Gastrocnemius medialis (tissue), 3 donors: ENCODE data around the gene FAM177A1.

GRCh38 chr14:32203863-32204457, 125.1 kb upstream of the AKAP6 start:
- PRO-cap, result unidirectional peak, minus-strand start at chr14:32204221
- RAMPAGE, long total RNA, 3 experiments, result no peak in any of the 3 experiments

DNA sequence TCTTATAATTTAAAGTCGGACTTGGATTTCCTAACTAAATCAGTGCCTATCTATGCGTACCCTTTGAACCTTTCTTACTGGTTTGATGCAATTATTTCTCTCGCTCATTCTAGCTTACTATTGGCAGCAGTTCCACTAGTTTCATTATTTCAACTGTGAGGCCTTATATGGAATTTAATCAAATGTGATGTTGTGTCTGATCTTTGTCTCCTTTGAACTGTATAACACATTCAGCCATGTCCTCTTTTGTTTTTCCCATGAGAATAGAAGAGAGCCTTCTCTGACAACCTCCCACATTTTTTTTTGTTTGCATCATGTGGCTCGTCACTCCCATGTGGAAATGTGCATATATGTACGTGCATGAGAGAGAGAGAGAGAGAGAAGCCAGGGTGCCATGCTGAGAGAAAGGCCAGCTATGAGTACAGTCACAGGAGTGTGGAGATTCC, 48.1 kb downstream of the AKAP6 start:
- PRO-cap, result no peak
- RAMPAGE, long total RNA, 3 experiments, result no peak in any of the 3 experiments

- PRO-cap, result no peak
- RAMPAGE, long total RNA, 3 experiments, result no peak in any of the 3 experiments
Measured at GRCh38 chr14:32428121-32428714, 99.1 kb downstream of the AKAP6 start.

DNA sequence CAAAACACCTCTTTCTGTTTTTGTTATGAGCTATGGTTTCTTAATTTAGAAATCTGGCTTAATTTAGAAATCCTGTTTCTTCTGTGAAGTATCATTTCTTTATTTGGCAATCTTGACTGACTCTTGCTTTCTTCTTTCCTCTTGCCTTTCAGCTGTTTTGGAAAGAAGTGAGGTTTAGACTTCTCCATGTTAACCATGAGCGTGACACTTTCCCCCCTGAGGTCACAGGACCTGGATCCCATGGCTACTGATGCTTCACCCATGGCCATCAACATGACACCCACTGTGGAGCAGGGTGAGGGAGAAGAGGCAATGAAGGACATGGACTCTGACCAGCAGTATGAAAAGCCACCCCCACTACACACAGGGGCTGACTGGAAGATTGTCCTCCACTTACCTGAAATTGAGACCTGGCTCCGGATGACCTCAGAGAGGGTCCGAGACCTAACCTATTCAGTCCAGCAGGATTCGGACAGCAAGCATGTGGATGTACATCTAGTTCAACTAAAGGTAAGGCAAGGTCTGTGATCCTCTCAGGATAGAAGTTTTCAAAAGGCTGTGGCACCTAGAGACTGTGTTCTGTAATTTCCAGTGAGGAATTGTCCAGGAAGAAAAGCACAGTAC, 104.3 kb downstream of the AKAP6 start:
- PRO-cap, result no peak
- RAMPAGE, long total RNA, 3 experiments, result no peak in any of the 3 experiments

- PRO-cap, result no peak
- RAMPAGE, long total RNA, 3 experiments, result no peak in any of the 3 experiments
Measured at GRCh38 chr14:32545275-32545817, 216.2 kb downstream of the AKAP6 start.

- PRO-cap, result no peak
- RAMPAGE, long total RNA, 3 experiments, result no peak in any of the 3 experiments
Measured at GRCh38 chr14:32933797-32934867, 4.5 kb upstream of the NPAS3 start.

DNA sequence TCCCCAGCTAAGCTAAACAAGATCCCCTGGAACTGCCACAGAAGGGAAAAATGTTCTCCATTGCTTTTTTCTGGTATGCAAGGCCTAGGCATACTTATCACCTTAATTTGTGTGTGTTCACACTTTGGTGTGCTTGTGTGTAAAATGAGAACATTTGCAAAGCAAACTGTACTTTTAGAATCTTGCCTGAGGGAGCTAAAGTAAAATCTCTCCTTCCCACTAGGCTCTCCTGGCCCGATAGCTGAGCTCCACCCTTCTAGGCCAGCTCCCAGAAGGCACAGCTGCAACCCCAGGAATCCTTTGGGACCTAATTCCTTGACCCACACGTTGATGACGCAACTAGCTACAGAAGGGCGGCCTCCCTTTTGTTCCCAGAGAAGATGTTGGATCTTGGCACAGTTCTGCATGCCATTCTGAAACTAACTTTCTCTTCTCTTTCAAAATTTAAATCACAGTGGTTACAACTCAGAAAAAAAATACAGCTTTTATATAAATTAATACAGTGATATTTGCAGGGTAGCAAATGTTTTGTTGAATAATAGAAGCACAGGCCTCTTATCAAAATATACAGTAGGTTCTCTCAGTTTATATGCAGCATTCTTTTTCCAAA, 268.1 kb downstream of the EGLN3 start:
- PRO-cap, result no peak
- RAMPAGE, long total RNA, 3 experiments, result no peak in any of the 3 experiments

GRCh38 chr14:34018562-34019305, 67.9 kb upstream of the EGLN3 start:
- PRO-cap, result bidirectional peak, plus-strand start at chr14:34018829, minus-strand start at chr14:34018752
- RAMPAGE, long total RNA, 3 experiments, result no peak in any of the 3 experiments

GRCh38 chr14:34374938-34375818, 86.9 kb downstream of the SPTSSA start:
- PRO-cap, result no peak
- RAMPAGE, long total RNA, 3 experiments, result no peak in any of the 3 experiments

DNA sequence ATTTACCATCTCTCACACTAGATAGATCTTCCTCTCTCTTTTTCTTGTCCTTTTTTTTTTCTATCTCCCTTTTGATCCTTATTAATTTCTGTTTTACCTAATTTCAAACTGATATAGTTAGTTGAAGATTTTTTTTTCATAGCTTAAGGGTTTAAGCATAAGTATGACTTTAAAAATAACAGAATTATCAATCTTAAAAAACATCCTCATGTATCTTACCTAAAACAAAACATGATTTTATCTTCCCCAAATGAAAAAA, 54.2 kb upstream of the CFL2 start:
- PRO-cap, result no peak
- RAMPAGE, long total RNA, 3 experiments, result no peak in any of the 3 experiments

GRCh38 chr14:34874447-34875206, 533 bp downstream of the BAZ1A start:
- PRO-cap, result bidirectional peak, plus-strand start at chr14:34874993, minus-strand start at chr14:34874897
- RAMPAGE, long total RNA, 3 experiments, result start-site peak on the minus strand in 2 of 3 experiments, at chr14:34874680-34874924 at its widest, 12 to 15 reads per replicate

GRCh38 chr14:35045983-35046827, at the start of gene FAM177A1:
Gene FAM177A1 (plus strand): TSS chr14:35046272.
- PRO-cap, result bidirectional peak, plus-strand start at chr14:35046509, minus-strand start at chr14:35046147; unidirectional peak, plus-strand start at chr14:35046701
- RAMPAGE, long total RNA, 3 experiments, result start-site peak on the plus strand in 3 of 3 experiments, at chr14:35046272-35046515 at its widest, 1,690 to 2,779 reads per replicate

DNA sequence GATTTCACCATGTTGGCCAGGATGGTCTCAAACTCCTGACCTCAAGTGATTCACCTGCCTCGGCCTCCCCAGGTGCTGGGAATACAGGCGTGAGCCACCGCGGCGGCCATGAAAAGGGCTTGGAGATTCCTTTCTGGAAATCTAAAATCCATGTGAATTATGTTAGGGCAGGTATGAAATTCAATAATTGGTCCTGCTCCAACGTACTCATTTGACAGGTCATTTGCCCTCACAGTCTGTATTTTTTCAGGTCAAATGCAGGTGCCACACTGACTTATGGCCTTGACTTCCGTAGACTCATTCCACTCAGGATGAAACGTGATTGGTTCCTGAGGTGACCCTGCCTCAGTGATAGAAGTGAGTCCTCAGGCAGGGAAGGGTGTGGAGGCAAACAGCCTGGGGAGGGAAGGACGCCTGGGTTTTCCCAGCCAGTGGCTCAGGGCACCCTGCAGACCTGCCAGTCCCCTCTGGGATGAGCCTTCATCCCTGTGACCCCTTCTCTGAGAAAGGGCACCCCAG, 48.6 kb downstream of the PSMA6 start:
- PRO-cap, result no peak
- RAMPAGE, long total RNA, 3 experiments, result no peak in any of the 3 experiments

GRCh38 chr14:35356560-35356935, 48.0 kb downstream of the NFKBIA start:
- PRO-cap, result no peak
- RAMPAGE, long total RNA, 3 experiments, result no peak in any of the 3 experiments

- PRO-cap, result no peak
- RAMPAGE, long total RNA, 3 experiments, result no peak in any of the 3 experiments
Measured at GRCh38 chr14:35365248-35365499, 39.4 kb downstream of the NFKBIA start.

GRCh38 chr14:35385372-35386174, 19.0 kb downstream of the NFKBIA start:
- PRO-cap, result bidirectional peak, plus-strand start at chr14:35385832, minus-strand start at chr14:35385649
- RAMPAGE, long total RNA, 3 experiments, result no peak in any of the 3 experiments

GRCh38 chr14:35711523-35712041, 97.5 kb downstream of the RALGAPA1 start:
- PRO-cap, result no peak
- RAMPAGE, long total RNA, 3 experiments, result no peak in any of the 3 experiments

DNA sequence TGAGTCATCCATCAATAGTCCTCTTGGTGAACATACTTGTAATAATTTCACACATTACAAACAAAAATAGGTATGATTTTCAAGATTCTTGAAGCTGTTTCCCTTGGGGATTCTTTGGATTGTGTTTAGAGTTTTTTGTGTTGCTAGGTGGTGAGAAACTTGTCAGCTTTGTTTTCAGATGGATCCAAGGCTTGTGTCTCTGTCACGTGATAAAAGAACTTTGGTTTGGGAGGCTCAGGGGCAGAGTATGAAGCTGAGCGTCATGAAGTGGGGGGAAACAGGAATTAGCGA, 243.0 kb downstream of the BRMS1L start:
- PRO-cap, result no peak
- RAMPAGE, long total RNA, 3 experiments, result no peak in any of the 3 experiments

GRCh38 chr14:36272992-36273764, 47.3 kb downstream of the MBIP start:
- PRO-cap, result no peak
- RAMPAGE, long total RNA, 3 experiments, result no peak in any of the 3 experiments

DNA sequence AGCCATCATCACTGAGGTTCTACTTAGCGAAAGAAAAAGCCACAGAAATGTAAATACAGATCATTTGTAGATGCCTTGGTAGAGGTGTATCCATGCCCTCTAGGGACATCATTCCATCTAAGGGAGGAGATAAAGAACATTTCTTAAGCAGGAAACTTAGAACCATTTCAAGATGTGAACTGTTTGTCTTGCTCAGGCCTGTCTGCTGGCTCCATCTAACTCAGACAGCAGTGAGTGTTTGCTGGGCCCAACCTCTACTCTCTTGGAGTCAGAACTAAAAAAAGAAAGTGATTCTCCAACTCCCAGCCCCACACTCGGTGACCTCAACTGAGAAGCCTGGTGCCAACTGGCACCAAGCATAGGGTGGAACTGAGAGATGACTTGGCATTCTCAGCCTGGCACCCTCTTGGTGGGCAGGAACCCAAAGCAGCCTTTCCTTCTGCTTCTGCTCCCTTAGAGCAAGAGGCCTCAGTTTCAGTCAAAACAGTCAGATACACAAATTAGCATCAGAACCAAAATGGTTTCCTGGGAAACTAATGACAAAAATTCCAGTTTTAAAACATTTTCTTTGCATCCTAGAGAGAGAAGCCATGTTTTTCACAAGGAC, 63.6 kb upstream of the MBIP start:
- PRO-cap, result no peak
- RAMPAGE, long total RNA, 3 experiments, result no peak in any of the 3 experiments